ENCODE measurements around a stretch of chr2.

- PRO-cap: no peak
These were observed 1.1 kb downstream of the IL1RN start for GRCh38 chr2:113128239-113129113.

DNA sequence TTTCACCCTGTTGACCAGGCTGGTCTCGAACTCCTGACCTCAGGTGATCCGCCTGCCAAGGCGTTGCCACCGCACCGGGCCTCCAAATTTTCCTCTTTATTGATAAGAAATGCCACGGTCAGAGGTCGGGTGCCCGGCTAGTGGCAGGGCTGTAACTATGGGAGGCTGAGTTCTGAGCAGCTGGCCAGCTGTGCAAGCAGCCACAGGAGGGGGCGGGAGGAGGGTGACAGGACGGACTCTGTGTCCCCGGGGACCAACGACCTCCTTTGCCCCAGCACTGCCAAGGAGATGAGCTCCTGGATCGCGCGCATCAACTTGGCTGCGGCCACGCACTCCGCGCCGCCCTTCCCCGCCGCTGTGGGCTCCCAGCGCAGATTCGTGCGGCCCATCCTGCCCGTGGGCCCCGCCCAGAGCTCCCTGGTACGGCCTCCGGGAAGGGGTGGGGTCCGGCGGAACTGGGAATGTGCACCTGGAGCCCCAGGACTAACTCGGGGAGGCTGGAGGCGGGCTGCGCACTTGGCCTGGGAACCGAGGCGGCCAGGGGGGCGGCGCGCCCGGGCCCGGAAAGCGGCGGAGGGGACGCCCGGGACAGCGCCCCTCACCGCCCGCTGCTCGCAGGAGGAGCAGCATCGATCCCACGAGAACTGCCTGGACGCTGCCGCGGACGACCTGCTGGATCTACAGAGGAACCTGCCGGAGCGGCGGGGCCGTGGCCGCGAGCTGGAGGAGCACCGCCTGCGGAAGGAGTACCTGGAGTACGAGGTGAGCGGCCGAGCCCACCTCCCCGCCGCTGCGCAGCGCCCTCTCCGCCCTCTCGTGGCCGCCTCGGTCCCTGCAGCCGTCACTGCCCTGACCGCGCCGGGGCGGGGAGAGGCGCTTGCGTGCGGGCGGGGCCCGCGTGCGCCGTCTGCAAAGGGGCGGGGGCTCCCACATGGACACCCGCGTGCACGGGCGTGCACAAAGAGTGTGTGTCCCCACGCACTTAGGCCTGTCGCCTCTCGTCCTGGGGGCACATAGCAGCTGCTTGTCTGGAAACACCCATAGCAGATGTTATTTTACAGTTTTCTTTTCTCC, 25.0 kb downstream of the PSD4 start:
- PRO-cap: bidirectional peak, plus-strand start at position 432 of the sequence, minus-strand start at position 359 of the sequence; bidirectional peak, plus-strand start at position 942 of the sequence, minus-strand start at position 818 of the sequence

- PRO-cap: no peak
These were observed 37.5 kb downstream of the PSD4 start for GRCh38 chr2:113211179-113211728.

DNA sequence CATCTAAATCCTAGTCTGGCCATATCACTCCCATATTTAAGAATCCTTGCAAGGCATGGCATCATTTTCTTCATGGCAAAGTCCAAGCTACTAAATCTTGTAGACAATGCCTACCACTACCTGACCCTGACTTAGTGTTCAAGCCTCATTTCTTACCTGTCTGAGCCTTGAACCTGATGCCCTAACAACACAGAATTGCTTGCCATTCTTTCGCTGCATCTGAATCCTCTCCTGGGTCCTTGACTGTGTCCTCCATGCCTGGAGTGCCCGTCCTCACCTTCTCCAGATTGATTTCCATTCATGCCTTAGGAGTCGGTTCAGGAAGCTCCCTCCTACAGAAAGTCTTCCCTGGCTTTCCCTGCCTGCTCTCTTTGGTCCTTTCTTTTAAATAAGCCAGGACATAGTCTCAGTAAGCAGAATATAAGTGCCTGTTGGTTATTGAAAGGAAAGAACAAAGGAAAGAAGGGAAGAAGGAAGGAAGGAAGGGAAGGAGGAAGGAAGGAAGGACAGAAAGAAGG, 24.1 kb downstream of the PAX8 start:
- PRO-cap: no peak

- PRO-cap: no peak
These were observed 49.3 kb upstream of the PAX8 start for GRCh38 chr2:113327854-113328497.

DNA sequence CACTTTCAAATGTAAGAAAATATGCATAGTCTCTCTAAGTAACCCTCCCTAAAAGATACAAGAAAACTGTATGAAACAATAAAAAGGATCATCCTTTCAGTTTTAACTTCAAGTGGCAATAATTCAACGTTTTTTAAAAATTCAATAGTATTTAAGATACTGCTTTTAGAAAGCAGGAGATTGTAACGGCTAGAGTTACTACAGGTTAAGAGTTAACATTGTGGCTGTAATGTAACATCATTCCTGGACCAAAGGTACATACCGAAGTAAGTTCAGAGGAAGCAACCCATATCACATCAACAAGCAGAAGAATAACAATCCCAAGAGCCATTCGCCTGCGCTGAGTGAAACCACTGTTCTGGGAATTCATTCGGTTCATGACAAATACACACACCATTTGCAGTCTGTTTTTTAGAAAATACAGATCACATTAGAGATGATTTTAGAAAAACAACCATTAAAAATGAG, 1.5 kb downstream of the SLC35F5 start:
- PRO-cap: no peak

DNA sequence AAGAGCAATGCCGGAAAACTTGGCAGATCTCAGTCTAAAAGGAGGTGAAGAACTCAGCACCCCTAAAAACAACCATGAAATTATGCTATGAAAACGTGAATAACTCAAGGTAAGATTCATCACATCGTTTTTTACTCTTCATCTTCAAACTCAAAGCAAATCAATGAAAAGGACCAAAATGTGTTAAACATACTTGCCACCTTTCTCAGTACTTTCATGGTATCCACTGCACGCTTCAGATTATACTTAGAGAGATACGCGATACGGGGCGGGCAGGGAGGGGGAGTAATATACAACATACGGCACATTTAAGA, 1.0 kb downstream of the SLC35F5 start:
- PRO-cap: no peak

GRCh38 chr2:113891359-113891886, 1.5 kb downstream of the ACTR3 start:
- PRO-cap: no peak

DNA sequence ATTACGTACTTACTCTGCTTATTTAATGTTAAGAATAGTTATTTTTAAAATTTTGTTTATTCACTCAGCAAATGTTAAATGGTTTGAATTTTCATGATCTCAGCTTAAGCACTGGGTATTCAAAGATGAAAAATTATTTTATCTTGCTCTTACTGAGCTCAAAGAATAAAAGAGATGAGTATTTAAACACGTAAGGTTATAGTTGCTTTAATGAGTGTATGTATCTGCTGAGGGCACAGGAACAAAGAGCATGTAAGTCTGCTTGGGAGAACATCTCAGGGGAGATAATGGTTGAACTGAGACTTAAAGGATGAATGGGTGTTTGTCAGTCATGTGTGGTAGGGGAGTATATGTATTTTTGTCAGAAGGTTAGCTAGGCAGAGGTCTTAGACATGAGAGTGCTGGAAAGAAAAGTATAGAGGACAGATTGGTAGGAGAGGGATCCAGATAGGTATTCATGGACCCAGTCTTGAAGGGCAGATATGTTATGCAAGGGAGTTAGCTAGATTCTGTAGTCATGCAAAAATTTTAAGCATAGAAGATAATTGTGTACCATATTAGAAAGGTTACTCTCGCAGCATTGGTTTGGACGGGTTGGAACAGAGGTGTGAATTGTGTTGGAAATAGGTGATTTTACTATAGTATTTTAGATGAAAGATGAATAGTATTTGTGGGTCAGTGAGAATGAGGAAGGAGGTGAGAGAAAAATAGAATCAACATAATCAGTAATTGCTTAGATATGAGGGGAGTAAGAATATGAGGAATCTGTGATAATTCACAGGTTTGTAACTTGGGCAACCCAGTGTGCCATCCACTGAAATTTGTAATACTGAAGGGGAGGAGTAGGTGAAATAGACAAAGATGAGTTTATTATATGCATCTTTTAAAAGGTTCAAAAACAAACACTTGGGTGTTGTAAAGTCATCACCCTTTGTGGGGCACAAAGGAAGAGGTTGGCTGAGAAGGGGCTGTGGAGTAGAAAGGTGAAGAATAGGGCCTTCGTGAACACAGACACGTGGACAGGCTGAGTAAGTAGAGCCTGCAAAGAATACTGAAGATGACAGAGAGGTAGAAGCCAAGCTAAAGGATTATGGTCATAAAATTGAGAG, 53.4 kb downstream of the ACTR3 start:
- PRO-cap: no peak

DNA sequence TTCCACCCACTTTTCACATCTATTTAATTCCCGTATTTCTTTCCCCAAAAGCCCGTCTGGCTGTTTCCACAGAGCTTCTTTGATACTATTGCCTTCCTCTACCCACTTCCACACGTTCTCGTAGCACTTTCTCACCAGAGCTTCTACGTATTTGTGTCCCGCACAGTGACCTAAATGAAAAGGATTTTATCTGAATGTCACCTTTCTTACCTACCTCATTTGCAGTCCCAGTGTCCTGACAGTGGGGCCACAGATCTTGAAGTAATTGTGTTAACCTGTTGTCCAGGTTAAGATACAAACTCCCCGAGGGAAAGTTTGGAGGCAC, 713 bp downstream of the DDX18 start:
- PRO-cap: no peak

- PRO-cap: no peak
These were observed 2.9 kb downstream of the DDX18 start for GRCh38 chr2:117817305-117817821.

- PRO-cap: unidirectional peak, plus-strand start at chr2:118310221
These were observed 221.9 kb downstream of the INSIG2 start for GRCh38 chr2:118309848-118310841.

DNA sequence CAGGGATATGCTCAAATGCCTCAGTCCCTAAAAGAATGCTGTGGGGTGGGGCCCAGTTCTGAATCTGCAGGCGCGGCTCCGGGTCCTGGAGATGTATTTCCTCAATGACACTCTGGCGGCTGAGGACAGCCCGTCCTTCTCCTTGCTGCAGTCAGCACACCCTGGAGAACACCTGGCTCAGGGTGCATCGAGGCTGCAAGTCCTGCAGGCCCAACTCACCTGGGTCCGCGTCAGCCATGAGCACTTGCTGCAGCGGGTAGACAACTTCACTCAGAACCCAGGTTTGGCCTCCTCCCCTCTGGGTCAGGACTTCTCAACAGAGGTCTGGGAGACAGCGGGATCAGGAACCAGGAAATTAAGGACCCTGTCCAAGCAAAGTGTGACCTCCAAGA, 28.1 kb downstream of the MARCO start:
- PRO-cap: no peak

- PRO-cap: no peak
These were observed 39.4 kb downstream of the MARCO start for GRCh38 chr2:118981353-118981826.

DNA sequence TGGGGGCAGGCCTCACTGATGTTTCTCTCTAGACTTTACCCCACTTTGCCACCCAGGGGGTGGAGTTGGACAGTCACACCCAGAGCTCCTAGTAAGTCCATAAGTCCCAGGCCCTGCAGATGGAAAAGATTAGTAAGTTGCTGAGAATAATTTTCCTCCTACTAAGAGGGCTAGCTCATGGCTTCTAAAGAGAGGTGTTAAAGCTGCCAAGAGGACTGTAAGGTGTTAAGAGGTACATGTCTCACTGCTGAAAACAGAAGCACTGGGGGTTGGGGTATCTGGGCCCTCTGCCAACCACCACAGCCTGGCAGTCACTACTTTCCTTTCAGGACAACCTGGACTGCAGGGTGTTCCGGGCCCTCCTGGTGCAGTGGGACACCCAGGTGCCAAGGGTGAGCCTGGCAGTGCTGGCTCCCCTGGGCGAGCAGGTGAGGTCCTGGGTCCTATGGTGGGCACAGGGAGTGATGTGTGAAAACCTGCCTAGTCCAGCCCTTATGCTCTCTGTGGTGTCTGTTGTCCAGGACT, 39.9 kb downstream of the MARCO start:
- PRO-cap: no peak

- PRO-cap: no peak
These were observed 41.3 kb downstream of the STEAP3 start for GRCh38 chr2:119264705-119265601.

GRCh38 chr2:119454942-119455673, 23.5 kb downstream of the TMEM37 start:
- PRO-cap: no peak

- PRO-cap: no peak
These were observed 44.7 kb downstream of the TMEM37 start for GRCh38 chr2:119476401-119476780.

DNA sequence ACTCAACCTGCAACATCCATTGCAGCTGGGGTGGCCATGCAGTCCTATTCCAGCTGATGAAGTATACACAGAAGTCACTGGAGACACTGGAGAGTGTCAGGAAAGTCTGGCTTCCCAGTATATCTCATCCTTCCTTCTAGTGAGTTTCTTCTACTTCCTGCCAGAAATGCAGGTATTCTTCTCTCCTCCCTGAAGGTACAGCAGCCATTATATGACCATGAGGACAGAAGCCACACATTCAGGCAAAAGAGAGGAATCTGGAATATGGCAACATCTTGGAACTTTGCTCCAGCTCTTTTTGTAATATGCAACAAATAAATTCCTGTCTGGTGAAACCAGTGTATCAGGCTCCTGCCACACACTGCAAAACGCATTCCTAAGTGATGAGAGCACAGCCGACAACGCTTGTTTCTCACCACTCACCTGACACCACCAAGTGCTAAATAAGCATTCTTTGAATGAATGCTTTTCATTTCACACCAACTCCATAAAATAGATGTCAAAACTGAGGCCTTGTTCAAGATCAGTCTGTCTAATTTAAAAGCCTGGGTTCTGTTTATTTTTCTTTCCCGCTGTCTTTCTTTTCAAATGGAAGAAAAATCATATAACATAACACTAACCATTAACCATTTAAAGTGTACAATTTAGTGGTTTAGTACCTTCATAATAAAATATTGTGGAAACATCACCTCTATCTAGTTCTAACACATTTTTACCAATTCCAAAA, 32.2 kb downstream of the SCTR start:
- PRO-cap: no peak

DNA sequence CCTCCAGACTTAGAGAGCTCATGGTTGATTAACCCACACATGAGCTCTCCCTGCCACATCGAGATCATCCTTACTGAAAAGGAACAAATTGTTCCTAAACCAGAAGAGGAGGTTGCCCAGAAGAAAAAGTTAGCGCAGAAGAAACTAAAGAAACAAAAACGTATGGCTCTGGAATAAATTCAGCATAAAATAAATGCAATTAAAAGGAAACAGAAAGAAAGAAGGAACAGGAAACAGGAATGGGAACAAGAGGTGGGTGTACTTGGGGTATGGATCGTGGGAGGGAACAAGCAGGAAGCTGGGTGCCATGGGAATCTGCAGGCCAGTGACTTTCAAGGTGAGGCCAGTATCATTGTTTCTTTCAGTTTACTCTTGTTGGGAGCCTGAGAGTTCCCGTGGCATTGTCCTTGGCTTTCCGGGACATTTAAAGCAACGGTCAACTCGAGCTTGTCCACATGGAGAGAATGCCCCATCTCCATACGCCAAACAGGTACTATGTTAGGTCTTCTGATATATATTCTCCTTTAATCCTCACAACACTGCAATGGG, 21.1 kb downstream of the TMEM177 start:
- PRO-cap: no peak

All from right cardiac atrium (tissue), 1 donor.